ENCODE measurements around a stretch of chr14.

DNA sequence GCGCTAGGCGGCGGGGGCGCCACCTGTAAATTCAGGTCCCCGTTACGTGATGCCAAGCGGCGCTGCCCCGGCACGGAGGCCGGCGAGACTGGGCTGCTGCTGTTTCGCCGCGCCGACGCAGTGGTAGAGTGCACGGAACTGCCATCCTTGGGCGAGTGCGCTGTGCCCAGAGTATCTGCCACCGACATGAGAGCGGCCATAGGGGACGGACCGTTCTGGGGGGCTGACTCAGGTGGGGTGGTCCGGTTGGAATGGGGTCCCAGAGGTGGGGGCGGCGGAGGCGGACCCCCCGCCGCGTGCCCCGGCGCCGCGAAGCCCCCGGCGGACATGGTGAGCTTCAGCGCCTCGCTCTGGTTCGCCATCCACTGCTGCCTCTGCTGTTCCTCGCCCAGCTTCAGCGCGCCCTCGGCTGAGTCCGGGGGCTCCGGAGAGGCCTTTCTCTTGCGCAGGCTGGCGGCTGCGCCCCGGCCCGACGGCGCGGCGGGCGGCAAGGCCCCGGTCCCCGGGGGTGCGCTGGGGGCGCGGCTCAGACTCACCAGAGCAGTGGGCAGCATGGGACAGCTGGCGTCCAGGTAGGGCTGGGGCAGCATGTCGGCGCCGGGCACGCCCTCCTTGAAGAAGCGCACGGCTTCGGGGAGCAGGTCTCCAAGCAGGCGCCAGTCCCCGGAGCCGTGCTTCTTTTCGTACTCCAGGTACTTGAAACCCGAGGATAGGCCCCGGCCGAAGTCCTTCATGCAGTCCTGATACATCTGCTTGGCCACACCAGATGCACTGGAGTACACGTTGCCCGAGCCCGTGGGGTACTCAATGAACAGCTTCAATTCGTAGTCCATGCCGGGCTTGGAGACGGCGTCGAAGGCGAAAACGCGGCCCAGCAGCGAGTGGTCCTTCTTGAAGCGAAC lies 2.5 kb downstream of the IRF2BPL start:
- RRBS, result 2% methylated on average over 47 of the region's 89 CpGs

DNA sequence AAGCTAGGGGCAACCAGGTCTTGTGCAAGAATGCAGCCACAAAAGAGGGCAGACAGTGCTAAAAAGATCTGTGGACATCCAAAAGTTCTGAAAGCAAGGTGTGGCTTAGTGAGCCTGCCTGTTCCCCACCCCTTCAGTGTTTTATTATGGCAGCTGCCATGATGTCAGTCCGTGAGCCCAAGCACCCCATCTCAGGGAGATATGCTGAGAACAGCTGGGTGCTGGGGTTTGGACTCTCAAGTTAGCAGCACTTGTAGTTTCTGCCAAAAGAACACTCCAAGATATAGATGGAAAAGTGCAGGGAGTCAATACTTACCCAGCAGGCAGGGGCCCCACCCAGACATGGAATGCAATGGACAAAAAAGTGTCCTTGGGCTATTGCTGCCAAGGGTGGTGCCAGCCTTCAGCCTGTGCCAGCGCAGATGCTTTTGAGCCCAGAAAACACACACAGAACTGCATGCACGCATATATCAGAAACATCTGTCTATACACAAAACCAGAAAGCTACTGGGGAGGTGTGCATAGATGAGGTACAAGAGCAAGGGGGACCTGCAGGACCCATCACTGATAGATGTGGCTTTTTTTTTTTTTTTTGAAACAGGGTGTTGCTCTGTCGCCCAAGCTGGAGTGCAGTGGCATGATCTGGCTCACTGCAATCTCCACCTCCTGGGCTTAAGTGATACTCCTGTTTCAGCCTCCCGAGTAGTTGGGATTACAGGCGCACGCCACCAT lies 17.1 kb upstream of the IRF2BPL start:
- RRBS, result no CpG with 5 or more reads among the region's 7 CpGs

GRCh38 chr14:77088283-77088718 lies 9.8 kb upstream of the CIPC start:
- RRBS, result no CpG with 5 or more reads among the region's 4 CpGs

- RRBS, result 4% methylated on average over 3 of the region's 18 CpGs
These were observed 656 bp downstream of the CIPC start for GRCh38 chr14:77098584-77099244.

- RRBS, result no CpG with 5 or more reads among the region's 7 CpGs
These were observed 22.7 kb downstream of the TMEM63C start for GRCh38 chr14:77204146-77204936.

DNA sequence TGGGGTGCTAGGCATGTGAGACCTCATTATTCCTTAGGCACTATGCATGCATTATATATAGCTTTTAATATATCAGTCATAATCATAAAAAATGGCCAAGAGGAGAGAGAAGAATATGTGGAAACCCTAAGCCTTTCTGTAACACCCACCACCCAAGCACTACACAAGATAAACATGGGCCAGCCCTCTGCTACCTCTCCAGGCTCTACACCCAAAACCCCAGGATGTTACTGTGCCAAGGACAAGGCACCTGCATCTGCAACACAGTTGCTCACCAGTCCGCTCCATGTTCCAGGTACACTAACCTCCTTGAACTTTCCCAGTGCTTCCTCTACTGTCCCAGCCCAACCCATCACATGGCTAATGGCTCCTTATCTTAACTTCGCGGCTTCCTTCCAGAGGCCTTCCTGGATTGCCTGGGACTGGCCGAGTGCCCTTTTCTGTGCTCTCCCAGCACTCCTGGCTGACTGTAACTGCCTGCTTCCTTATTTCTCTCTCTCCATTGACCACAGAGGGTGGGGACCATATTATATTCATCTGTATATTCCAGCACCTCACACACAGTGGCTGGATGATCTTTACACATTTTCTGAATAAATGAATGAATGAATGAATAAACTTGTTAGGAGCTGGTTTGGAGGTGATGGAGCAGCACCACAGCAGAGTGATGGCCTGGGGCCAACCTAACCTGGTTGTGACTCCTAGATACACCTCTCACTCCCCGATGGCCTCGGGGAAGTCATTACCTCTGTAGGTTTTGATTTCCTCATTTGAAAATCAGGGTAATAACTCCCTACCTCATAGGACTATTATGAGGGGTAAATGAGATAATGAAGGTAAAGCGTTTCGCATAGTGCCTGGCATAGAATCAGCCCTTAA lies 20.9 kb downstream of the POMT2 start:
- RRBS, result no CpG with 5 or more reads among the region's 8 CpGs

DNA sequence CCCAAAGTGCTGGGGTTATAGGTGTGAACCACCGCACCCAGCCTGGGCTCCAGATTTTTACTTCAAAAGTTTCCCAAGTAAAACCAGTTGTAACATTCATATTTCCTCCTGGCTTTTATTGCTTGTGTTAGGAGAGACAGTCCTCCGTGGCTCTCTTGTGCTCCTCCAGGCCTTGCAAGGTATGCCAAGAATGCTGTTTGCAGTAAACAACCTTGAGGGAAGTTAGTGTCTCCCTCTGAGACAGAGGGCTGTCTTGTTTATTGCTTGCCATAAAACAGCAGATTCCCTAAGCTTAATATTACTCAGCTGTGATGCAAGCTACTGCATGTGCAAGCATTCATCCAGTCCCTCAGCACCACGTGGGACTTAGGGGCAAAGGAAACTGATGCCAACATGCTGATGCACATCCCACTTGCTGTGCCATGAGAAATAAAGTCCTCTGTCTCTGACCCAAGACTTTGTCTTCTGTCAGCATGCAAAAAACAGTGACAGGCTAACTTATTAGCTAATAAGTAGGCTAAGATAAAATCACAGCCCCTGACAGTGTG lies 6.6 kb downstream of the POMT2 start:
- RRBS, result no CpG with 5 or more reads among the region's 3 CpGs

DNA sequence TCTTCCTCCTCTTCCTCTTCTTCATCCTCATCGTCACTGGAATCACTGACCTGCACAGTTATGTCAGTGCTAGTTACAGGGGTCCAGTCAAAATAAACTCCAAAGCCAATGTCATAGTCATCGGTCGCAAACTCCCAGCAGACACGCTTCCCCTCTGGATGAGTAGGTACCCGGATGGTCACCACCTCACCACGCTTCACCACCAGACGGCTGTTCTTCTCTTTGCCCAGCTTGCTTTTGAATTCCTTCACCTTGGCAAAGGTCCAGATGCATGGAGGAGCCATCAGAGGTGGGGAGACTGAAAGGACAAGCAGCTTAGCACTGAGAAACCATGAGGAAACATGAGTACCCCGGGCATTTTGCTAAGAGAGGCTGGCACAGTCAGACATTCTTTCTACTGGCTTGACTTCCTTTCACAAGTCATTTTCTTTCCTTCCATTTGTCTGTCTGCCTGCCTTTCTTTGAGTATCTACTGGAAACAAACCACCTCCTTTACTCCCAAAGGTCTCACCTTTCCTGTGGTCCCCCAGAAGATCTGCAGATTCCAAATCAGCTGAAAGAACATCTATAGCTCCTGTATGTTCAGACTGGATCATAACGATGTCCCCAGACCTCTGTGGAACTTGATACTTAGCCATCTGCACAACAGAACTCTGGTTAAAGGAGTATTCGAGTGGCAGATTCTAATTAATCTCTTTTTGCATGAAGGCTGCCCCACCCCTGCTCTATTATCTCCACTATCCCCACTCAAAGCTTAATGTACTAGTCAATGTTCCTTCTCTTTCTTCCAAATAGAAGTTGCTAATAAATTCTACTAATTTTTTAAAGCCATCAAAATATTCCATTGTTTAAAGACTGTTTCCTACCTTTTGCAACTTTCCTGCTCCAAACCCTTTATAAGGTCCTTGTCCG lies 22.6 kb downstream of the GSTZ1 start:
- RRBS, result no CpG with 5 or more reads among the region's 11 CpGs

GRCh38 chr14:77641525-77642641 lies 25.4 kb upstream of the SPTLC2 start:
- RRBS, result 3% methylated on average over 9 of the region's 53 CpGs

- RRBS, result no CpG with 5 or more reads among the region's 2 CpGs
These were observed 2.9 kb upstream of the SNW1 start for GRCh38 chr14:77763858-77764339.

- RRBS, result no CpG with 5 or more reads among the region's 8 CpGs
These were observed 17.2 kb downstream of the ADCK1 start for GRCh38 chr14:77817182-77817506.

- RRBS, result no CpG with 5 or more reads among the region's 9 CpGs
These were observed 396.3 kb downstream of the NRXN3 start for GRCh38 chr14:78566435-78566944.

- RRBS, result no CpG with 5 or more reads among the region's 5 CpGs
These were observed 878.7 kb downstream of the DIO2 start for GRCh38 chr14:79332541-79333032.

GRCh38 chr14:80792534-80793161 lies 148.9 kb downstream of the CEP128 start:
- RRBS, result no CpG with 5 or more reads among the region's 13 CpGs

GRCh38 chr14:80831027-80831510 lies 110.5 kb downstream of the CEP128 start:
- RRBS, result no CpG with 5 or more reads among the region's 4 CpGs

DNA sequence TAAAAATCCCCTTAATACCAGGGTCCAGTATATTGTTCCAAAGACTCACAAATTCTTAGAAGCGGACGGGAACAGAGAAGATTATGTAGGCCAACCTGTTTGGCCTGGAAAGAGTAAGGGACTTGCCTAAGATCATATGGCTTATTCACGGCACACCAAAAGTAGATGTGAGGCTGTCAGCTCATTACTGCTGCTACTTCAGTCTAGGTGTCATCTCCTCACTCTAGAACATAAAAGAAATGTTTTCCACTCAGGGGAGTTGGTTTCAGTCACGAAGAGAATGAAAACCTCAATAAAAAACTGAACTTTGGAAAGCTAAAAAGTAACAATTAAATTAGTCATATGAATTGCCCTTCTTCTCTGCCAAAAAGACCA lies 607 bp upstream of the CEP128 start:
- RRBS, result no CpG with 5 or more reads among the region's 4 CpGs

GRCh38 chr14:81219729-81219993 lies 1.1 kb downstream of the GTF2A1 start:
- RRBS, result no CpG with 5 or more reads among the region's 10 CpGs

- RRBS, result no CpG with 5 or more reads among the region's 16 CpGs
These were observed 12.7 kb upstream of the STON2 start for GRCh38 chr14:81412845-81413200.

- RRBS, result no CpG with 5 or more reads among the region's 11 CpGs
These were observed 34.1 kb upstream of the STON2 start for GRCh38 chr14:81434015-81434921.